Pulmonary lymph node (tissue), 1 donor: ENCODE results near the gene DUX4.

DNA sequence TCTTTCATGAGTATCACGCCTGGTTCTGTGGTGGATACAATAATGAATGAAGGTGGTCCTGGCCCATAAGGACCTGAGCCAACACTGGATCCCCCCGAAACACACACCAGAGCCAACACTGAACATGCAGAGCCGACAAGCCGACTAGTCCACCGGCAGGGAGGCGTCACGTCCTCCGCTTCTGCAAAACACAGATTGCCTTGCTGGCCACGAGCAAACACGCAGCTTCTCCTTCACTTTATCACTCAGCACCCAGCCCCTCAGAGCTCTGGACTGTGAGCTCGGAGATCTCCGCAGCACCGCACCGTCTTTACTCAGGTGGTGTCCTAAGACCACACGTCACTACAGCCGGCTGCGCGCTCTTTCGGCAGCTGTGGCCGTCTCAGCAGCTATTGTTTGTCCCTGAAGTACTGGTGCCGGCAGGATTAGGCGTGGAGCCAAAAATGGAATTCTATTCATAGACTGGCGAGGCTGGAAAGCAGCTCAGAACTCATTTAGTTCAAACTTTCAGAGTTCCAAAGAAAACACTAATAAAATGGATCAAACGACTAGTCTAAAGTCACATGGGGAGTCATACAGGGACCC lies 72.0 kb downstream of the FAT1 start:
- PRO-cap, result no peak

DNA sequence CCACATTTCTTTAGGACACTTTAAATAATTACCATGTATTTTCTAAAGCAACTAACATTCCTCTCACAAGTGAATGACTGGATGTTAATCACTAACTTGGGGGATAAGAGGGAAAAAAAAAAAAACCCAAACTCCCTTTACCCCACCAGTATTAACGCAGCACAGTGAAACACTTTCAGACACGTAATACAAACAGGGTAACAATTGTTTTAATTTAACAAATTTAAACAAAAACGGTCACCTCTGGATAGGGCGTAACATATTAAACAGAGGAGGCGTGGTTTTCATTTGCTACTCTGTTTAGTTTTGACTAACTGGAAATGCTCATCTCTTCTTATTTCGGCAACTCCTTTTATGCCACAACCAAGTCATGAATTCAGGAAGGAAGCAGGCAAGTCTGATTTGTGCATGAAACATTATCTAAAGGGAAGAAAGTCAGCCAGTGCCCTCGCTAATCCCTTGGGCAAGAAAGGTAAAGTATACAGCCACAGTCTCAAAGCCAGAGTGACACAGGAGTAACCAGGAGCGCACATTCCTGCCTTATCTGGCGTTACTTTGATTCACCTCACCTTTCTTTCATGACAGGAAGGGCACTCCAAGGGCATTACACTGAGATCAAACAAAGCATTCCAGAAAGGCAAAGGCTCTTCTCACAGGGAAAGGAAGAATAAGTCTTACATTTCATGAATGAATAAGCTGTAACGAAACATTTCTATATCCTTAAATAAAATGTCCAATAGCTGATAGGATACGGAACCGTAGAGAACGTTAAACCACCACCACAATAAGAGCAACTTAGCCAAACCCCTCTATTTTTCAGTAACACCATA lies 38.9 kb downstream of the FAT1 start:
- PRO-cap, result no peak

GRCh38 chr4:186720051-186720891 lies 3.4 kb downstream of the FAT1 start:
- PRO-cap, result no peak

- PRO-cap, result no peak
These were observed 940 bp upstream of the FAT1 start for GRCh38 chr4:186724513-186725078.

DNA sequence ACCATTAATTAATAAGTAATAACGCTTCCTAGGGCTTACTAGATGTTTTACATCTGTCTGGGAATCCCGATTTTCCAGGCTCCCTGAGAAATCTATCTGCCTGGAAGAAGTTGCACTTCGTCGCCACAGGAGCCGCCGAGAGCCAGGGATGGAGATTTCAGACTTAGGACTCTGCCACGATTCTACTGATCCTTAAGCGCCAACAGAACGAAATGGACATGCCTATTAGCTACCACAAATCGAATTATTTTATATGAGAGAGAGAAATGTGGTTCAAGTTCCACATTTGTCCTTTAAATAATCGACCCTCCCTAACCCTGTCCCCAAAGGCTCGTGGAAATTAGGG lies 1.8 kb upstream of the FAT1 start:
- PRO-cap, result no peak

- PRO-cap, result no peak
These were observed 34.3 kb upstream of the FAT1 start for GRCh38 chr4:186757887-186758340.

- PRO-cap, result no peak
These were observed 120.4 kb upstream of the FAT1 start for GRCh38 chr4:186843844-186844698.

DNA sequence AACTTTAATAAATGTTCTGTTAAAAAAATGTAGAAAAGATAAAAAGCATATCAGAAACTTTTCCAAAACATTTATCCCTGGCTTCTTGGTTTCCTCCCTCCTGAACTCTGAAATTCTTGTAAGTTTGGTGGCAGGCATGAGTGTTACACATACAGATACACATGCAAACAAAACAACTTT lies 177.2 kb upstream of the FAT1 start:
- PRO-cap, result no peak

- PRO-cap, result no peak
These were observed 517.9 kb upstream of the FAT1 start for GRCh38 chr4:187241628-187241949.

- PRO-cap, result no peak
These were observed 631.1 kb upstream of the FAT1 start for GRCh38 chr4:187354835-187355143.

GRCh38 chr4:190173505-190173842 lies at the start of gene DUX4:
Gene DUX4, plus strand, starts transcription at chr4:190173774.
- PRO-cap, result no peak